Right atrium auricular region (tissue), 2 donors: ENCODE measurements around the gene SYCP2.

DNA sequence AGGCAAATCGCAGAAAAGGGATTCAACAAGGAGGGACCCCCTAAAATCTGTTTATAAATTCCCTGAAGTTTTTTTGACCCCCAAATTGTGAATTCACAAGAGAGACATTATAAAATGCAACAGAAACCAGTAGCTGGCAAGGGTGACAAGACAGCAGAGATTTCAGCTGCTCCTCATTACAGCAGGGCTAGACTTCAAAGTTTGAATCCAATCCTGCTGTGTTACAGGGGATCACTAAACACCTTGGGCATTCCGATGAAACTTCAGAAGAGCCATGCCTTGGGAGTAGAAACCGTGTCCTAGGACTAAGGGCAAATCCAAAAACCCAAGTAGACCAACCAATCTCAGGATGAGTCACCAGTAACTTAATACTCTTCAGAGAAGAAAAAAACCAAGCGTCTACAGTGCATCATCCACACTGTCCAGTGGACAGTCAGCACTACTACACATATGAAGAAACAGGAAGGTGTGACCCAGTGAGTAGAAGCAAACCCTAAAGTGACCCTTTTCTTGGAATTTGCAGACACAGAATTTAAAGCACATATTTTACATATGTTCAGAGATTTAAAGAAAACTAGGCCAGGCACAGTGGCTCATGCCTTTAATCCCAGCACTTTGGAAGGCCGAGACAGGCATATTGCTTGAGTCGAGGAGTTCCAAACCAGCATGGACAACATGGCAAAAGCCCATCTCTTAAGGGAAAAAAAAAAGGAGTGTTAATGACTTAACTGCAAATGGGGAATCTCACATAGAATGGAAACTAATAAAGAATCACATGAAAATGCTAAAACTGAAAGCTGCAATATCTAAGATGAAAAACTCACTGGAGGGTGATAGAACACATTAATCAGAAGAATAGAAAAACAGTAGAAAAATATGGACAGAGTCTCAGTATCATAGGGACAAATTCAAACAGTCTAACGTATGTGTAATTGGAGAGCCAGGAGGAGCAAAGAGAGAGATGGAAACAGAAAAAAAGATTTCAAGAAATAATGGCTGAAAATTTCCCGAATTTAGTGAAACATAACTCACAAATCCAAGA, 39.3 kb upstream of the VAPB start:
- PRO-cap = no peak
- RAMPAGE, long total RNA, 2 experiments = no peak in any of the 2 experiments

DNA sequence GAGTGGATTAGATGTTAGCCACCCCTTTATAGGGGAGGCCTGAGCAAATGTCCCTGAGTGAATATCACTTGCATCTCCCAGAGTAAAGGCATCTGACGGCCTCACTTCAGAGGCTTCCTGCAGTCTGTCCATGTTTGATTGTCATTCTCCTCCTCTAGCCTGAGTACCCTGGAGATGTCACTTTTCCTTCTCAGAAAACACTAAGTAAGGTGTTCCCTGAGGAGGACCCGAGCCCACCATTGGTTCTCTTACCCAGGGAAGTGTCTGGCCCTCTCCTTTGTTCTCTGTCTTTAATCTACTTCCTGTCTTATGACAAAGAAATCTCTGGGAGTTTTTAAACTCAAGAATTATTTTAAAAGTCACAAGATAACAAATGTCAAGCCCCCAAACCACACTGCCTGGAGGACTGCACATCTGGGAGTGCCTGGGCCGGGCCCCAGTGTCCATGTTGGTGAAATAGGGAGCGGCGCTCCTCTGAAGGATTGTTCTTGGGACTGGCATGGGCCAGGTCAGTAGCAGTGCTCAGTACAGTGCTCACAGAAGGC, 10.8 kb downstream of the STX16 start:
- PRO-cap = no peak
- RAMPAGE, long total RNA, 2 experiments = no peak in any of the 2 experiments

GRCh38 chr20:58691555-58692417, 814 bp upstream of the NPEPL1 start:
- PRO-cap = bidirectional peak, plus-strand start at chr20:58691946, minus-strand start at chr20:58691820; unidirectional peak, plus-strand start at chr20:58692169
- RAMPAGE, long total RNA, 2 experiments = no peak in any of the 2 experiments

DNA sequence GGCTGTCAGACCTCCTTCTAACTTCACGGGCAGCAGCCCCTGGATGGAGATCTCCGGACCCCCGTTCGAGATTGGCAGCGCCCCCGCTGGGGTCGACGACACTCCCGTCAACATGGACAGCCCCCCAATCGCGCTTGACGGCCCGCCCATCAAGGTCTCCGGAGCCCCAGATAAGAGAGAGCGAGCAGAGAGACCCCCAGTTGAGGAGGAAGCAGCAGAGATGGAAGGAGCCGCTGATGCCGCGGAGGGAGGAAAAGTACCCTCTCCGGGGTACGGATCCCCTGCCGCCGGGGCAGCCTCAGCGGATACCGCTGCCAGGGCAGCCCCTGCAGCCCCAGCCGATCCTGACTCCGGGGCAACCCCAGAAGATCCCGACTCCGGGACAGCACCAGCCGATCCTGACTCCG, 37.1 kb upstream of the GNAS start:
- PRO-cap = no peak
- RAMPAGE, long total RNA, 2 experiments = no peak in any of the 2 experiments

DNA sequence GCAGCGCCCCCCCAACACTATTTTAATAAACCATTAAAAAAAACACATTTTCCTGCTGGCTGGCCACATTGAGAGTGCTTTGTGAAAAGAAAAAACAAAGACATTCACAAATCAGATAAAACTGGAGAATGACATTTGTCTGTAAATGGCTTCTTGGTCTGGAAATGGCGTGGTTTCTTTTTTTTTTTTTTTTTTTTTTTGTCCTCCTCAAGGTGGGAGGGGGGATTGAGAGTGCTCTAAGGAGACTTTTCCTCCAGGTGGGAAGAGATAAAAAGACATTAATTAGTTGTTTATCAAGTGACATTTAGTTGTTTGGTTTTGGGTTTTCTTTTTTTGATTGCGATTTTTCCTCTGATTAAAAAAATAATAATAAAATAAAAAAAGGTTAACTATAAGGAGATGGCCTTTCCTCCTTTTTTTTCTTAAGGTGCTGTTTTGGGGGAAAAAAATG, 1.7 kb downstream of the GNAS start:
- PRO-cap = no peak
- RAMPAGE, long total RNA, 2 experiments = no peak in any of the 2 experiments

DNA sequence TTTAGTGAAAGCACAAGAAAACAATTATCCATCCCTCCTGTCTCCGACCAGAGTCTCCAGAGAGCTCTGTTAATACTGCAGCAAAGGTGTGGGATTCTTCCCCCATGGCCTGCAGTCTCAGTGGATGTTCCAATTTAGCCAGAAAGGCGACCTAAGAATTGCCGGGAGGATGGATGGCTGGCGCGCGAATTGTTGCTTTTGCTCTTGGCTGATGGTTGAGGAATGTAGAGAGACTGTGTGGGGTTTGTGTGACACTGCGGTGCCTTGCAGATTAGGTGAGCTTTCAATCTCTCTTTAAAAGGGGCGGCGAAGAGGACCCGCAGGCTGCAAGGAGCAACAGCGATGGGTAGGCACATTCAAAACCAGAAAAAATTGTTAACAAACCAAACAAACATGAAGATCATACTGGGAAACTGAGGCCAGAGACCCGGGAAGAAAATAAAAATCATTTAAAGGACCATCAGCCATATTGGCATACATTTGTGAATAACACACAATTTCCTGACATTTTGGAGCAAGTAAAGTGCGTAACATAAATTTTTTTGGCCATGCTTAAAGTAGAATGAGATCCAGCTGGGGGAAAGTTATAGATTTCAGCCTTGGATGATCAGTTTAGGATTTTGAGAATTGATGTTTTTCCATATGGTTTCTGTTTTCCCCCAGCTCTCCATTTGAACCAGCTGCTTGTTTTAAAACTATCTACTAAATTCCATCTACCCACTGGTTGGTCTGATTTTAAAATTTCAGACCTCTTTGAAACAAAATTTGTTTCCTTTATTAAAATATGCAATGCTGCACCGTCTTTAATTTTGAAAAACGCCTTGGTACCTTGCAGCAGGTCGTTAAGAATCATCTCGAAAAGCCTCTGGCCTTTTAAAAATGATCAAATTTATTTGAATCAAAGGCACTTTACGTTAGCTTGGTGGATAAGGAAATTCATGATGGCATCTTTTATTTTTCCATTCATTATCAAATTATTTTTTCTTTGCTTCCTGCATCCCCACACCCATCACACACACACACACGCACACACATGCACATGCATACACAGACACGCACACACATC, 7.8 kb downstream of the GNAS start:
- PRO-cap = no peak
- RAMPAGE, long total RNA, 2 experiments = no peak in any of the 2 experiments

DNA sequence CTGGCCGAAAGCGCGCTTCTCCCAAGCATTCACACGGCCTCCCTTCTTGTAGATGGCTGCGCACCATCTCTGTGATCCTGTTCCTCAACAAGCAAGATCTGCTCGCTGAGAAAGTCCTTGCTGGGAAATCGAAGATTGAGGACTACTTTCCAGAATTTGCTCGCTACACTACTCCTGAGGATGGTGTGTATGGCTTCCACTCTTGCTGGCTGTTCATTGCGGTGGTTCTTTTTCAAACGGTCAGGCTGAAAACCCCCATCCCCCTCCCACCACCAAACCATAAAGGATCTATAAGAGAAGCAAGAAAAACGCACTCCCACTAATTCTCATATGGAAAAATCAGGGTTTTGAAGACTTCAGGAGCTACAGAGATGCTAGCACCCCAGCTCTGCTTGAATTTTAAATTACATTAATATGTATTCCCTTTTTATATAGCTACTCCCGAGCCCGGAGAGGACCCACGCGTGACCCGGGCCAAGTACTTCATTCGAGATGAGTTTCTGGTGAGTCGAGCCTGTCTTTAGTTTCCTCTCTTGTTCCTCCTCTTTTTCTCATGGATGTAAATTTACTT, 18.8 kb downstream of the GNAS start:
- PRO-cap = no peak
- RAMPAGE, long total RNA, 2 experiments = no peak in any of the 2 experiments

GRCh38 chr20:58981846-58982523, 929 bp downstream of the NELFCD start:
- PRO-cap = unidirectional peak, minus-strand start at chr20:58982053
- RAMPAGE, long total RNA, 2 experiments = no peak in any of the 2 experiments

DNA sequence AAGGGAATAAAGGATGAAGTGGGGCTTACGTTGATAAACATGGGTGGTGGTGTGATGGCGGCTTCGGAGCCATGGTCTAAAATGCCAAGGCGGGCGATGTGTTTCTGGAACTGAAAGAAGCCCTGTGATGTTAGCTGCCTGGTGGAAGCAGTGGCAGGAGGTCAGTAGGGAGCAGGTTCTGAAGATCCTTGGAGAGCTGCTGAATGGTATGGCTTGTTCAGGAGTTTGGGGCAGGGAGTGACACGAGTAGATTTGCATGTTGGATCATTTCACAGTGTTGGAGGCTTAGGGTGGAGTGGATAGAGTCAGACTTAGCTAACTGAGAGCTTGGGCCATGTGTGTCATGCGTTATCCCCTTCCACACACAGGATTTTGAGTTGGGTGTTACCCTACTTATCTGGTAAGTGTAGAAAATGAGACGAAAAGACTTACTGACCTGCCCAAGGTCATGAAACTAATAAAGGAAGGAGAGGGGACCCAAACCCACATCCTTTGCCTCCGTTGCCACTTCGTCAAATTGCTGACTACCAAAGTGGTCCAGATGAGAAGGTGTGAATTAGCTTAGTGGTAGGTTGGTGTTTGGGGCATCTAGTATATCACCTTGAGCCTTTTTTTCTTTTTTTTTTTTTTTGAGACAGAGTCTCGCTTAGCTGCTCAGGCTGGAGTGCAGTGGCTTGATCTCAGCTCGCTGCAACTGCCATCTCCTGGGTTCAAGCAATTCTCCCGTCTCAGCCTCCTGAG, 1.6 kb downstream of the NELFCD start:
- PRO-cap = no peak
- RAMPAGE, long total RNA, 2 experiments = no peak in any of the 2 experiments

- PRO-cap = no peak
- RAMPAGE, long total RNA, 2 experiments = no peak in any of the 2 experiments
Measured at GRCh38 chr20:58991496-58992424, 10.7 kb downstream of the NELFCD start.

GRCh38 chr20:59005869-59006562, 1.0 kb downstream of the CTSZ start:
- PRO-cap = unidirectional peak, plus-strand start at chr20:59006444
- RAMPAGE, long total RNA, 2 experiments = no peak in any of the 2 experiments

GRCh38 chr20:59040957-59041409, 1.6 kb downstream of the PRELID3B start:
- PRO-cap = no peak
- RAMPAGE, long total RNA, 2 experiments = no peak in any of the 2 experiments

- PRO-cap = no peak
- RAMPAGE, long total RNA, 2 experiments = no peak in any of the 2 experiments
Measured at GRCh38 chr20:59149073-59149320, 14.6 kb upstream of the ZNF831 start.

DNA sequence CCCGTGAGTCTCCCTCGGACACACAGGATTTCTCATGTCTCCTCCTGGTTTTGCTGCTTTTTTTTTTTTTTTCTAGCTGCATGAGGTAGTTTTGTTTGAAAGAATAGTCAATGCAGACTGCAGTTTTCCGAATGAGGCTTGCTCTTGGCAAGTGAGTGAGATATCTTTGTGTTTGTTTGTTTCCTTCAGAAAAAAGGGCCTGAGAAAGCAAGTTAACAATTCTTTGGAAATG, 3.0 kb upstream of the ZNF831 start:
- PRO-cap = no peak
- RAMPAGE, long total RNA, 2 experiments = no peak in any of the 2 experiments

- PRO-cap = no peak
- RAMPAGE, long total RNA, 2 experiments = no peak in any of the 2 experiments
Measured at GRCh38 chr20:59177680-59178429, 14.2 kb downstream of the ZNF831 start.

DNA sequence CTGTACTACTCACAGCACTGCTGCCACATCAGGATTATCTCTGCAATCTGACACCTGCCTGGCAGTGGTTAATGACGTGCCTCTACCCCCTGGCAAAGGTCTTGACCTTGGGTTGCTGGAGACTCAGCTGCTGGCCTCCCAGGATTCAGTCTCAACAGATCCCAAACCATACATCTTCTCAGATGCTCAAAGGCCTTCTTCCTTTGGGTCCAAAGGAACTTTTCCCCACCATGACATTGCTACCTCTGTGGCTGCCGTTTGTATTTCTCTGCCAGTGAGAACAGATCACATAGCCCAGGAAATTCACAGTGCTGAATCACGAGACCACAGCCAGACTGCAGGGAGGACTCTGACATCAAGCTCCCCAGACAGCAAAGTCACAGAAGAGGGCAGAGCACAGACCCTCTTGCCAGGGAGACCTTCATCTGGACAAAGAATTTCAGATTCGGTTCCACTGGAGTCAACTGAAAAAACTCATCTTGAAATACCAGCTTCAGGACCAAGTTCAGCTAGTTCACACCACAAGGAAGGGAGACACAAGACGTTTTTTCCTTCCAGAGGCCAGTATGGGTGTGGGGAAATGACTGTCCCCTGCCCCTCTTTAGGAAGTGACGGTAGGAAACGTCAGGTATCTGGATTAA, 46.4 kb upstream of the EDN3 start:
- PRO-cap = no peak
- RAMPAGE, long total RNA, 2 experiments = no peak in any of the 2 experiments

- PRO-cap = no peak
- RAMPAGE, long total RNA, 2 experiments = no peak in any of the 2 experiments
Measured at GRCh38 chr20:59469566-59470292, 134.6 kb upstream of the PHACTR3 start.

- PRO-cap = no peak
- RAMPAGE, long total RNA, 2 experiments = no peak in any of the 2 experiments
Measured at GRCh38 chr20:59583365-59583818, 20.9 kb upstream of the PHACTR3 start.

DNA sequence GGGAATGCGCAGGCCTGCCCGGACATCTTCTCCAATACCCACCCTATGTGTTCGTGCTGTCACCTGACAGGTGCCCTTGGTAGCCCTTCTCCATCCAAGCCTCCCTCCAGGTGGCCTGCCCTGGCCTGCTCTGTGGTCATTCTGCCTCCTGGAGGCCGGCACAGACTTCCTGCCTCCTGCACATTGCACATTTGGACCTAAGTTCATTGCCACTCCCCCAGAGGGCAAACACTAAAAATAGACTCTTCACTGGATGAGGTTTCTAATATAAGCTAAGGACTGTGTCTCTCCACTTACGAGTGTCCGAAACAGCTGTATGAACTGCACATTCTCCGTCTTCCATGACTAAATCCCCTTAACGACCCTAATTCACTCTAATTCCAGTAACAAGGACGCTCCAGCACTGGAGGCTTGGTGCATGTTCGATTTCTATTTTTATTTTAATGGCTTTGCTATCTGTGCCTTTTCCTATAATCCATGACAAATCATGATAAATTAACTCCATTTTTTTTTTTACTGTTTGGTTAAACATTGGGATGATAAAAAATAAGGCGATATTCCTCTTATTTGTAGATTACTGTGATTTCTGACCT, 18.2 kb upstream of the PHACTR3 start:
- PRO-cap = unidirectional peak, plus-strand start at position 296 of the sequence
- RAMPAGE, long total RNA, 2 experiments = no peak in any of the 2 experiments

DNA sequence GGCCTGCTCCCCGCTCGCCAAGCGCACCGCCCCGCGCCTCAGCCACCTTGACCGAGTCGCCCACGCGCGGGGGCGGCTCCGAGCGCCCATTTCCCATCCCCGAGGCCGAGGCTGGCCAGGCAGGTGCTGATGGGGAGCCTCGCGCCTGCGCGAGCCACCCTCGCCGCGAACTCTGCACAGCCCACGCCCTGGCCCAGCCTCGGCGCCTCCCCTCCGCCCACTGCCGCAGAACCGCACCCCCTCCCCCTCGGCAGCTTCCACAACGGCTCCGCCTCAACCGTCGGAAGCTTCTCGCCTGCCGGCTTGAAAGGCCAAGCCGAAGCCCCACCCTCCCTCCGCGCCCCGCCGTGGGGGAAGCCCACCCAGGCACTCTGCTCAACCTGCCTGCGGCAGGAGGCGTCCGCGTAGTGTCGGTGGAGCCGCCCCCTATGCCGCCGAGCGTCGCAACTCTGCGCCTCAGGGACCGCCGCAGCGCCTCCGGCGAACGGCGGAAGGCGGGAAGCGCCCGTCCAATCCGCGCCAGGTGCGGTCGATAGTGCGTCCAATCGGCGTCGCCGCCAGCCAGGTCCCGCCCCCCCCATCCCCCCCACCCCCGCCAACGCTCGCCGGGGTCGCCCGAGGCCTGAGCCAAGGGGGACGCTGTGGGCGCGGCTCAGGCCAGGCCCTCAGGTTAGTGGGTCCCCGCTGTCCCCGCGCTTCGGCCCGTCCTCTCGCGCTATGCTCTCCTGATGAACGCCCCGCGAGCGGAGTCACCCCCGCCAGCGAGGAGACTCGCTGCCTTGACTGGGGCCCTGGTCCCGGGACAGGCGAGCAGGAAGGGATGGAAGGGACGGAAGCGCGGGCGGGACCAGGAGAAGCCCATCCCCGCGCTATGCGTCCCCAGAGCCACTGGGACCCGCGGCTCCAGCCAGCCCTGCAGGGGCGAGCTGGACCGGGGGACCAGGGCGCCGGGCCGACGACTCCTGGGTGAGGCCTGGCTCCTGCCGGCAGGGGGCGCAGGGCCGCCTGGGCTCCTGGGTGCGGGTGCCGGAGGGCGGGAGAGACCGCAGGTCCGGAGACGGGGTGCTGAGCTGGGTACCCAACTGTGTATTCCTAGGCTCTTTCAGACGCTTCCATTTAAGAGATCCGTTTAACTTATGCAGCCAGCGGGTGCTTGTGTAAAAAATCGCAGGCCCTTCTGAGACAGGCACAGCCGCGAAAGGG, at the start of gene SYCP2:
TSS of gene SYCP2 (minus strand) at position 453 of the 1,203 bp plus-strand sequence.
- PRO-cap = bidirectional peak, plus-strand start at position 598 of the sequence, minus-strand start at position 430 of the sequence; bidirectional peak, plus-strand start at position 910 of the sequence, minus-strand start at position 785 of the sequence; bidirectional peak, plus-strand start at position 1,039 of the sequence, minus-strand start at position 968 of the sequence
- RAMPAGE, long total RNA, 2 experiments = no peak in any of the 2 experiments